Measurements from ENCODE around the genes PSMD13, PGGHG and DRD4.

DNA sequence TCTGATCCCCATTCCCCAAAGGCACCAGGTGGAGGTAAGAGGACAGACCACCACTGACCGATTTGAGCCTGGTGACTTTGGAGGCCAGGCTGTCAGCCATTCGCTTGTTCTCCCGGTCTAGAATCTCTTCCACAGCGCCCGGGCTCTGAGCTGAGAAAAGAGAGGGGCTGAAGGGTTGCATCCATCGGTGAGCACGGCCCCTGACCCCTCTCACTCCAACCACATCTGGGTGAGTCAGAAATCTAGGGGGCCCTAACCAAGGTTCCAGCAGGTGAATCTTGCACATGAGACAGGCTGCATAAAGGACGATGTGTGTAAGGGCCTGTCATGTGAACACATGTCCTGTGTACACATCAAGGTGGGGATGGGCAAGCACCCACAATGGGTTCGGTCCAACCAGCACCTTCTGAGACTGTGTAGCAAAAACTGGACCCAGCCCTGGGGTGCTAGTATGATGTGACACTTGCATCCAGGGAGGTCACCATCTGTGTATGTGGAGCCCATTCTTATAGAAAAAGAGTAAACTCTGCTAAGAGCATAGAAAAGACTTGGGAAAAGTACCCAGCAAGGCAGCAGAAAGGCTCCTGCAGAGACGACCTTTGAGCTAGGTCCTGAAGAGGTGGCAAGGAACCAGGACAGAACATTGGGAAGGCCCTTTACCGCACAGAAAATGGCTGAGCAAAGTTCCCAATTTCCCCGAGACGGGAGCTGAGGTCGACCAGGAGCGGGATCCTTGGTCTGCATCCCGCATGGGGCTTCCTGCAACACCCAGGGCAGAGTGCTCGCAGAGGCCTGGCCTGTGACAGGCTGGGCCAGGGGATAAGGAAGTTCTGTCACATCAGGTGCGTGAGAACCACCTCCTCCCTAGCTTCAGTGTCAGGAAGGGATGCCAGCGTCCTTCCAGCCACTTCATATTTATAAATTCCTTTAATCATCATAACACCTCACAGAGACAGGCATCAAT, 1.0 kb downstream of the BET1L start:
- RRBS = no CpG with 5 or more reads among the region's 19 CpGs

DNA sequence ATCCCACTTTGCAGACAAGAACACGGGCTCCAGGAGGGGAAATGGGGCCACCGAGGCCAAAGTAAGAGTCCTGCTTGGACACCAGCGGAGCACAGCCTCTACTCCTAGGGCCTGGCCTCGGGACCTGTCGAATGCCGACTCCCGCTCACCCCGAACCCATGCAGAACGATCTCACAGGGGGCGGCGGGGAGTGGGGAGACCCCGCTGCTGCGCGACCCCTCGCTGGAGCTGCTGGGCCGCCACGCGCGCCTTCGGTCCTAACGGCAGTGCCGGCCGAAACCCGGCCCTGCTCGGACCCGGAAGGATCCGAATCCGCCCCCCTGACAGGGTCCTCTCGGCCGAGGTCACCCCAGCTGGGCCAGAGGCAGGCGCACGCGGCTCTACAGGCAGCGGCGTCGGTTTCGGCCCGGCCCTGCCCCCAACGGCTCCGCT, 325 bp downstream of the BET1L start:
- RRBS = 4% methylated on average over 3 of the region's 40 CpGs

GRCh38 chr11:209553-210156, 2.1 kb downstream of the RIC8A start:
- RRBS = no CpG with 5 or more reads among the region's 17 CpGs

- RRBS = 2% methylated on average over 22 of the region's 40 CpGs
These were observed at the start of gene PSMD13 for GRCh38 chr11:236705-237157. Gene PSMD13 (plus strand): TSS chr11:236976.

- RRBS = 88% methylated on average over 1 of the region's 22 CpGs
These were observed 4.6 kb upstream of the PGGHG start for GRCh38 chr11:284106-284884.

DNA sequence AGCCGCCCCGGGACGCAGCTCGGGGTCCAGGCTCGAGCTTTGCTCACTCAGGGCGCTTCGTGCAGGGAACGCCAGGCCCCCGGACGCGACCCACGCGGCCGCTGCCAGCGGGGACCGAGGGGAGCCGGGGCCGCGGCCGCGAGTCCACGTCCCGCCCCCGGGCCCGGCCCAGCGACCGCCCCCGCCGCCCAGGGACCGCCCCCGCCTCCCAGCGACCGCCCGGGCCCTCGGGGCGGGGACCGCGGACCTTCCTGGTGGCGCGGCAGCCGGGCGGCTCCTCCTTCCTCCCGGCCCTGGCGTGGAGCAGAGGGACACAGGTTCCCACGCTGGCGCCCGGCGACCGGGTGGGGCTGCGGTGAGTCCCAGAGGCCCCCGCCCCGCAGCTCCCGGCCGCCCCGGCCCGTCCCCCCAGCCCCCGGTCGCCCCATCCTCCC, at the start of gene PGGHG:
Gene PGGHG (plus strand): TSS at position 242 of the 434 bp plus-strand sequence.
- RRBS = 3% methylated on average over 45 of the region's 58 CpGs

DNA sequence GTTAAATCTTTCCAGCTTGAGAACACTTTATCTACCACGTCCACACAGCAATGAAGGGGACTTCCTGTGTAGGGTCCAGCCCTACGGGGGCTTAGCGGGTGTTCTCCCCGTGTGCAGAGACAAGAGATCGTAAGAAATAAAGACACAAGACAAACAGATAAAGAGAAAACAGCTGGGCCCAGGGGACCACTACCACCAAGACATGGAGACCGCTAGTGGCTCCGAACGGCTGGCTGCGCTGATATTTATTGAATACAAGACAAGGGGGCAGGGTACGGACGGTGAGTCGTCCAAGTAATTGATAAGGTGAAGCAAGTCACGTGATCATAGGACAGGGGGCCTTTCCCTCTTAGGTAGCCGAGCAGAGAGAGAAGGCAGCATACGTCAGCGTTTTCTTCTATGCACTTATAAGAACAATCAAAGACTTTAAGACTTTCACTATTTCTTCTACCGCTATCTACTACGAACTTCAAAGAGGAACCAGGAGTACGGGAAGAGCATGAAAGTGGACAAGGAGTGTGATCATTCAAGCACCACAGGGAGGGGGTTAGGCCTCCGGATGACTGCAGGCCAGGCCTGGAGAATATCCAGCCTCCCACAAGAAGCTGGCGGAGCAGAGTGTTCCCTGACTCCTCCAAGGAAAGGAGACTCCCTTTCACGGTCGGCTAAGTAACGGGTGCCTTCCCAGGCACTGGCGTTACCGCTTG, 4.2 kb upstream of the IFITM3 start:
- RRBS = no CpG with 5 or more reads among the region's 26 CpGs

DNA sequence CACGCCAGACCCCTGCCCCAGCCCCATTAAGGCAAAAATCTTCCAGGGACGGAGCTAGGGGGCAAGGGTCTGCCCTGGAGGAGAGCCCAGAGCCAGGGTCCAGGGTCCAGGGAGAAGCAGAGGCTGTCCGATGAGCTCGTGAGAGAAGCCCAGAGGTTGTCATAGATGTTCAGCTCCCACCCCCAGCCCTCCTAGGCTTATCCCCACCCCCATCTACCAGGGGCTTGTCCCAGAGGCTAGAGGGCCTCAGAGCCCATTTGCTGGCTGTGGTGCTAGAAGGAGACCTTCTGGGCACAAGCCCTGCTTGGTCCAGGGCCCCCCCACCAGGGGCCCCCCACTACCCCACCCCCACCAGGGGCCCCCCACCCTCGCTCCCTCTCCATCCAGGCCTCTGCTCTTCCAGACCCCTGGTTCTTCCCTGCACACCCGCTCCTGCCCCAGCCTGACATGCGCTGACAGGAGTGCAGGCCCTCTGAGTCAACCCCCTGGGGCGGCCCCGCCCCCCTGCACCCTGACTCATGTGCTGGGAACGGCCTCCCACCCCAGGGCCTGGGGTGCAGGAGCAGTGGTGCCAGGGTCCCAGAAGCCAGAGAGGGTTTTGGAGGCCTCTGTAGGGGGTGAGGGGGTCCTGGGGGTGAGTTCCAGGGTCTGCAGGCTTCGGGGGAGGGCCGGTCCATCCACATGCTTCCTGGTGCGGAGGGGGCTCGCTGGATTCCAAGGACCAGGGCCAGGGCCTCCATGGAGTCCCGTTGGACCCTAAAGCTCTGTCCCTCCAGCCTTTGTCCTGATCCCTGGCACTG, 908 bp upstream of the PKP3 start:
- RRBS = no CpG with 5 or more reads among the region's 15 CpGs

- RRBS = 6% methylated on average over 31 of the region's 67 CpGs
These were observed 3.1 kb downstream of the PKP3 start for GRCh38 chr11:396697-397835.

- RRBS = no CpG with 5 or more reads among the region's 48 CpGs
These were observed 6.1 kb downstream of the PKP3 start for GRCh38 chr11:400049-400573.

- RRBS = no CpG with 5 or more reads among the region's 36 CpGs
These were observed 19.5 kb downstream of the PTDSS2 start for GRCh38 chr11:469264-470318.

DNA sequence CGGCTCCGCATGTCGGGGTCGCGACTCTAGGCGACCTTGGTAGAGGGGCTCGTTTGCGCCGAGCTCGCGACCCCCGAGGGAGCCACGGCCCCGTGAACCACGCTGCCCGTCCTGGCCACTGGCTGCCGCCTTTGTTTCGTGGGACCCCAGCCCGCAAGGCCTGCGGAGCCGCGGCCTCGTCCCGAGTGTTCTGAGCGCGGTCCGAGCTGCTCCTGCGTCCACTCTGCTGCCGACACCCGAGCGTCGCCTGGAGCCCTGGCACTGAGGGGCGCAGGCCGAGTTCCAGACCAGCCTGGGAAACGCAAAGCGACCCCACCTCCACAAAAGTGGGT, 625 bp upstream of the RNH1 start:
- RRBS = no CpG with 5 or more reads among the region's 36 CpGs

GRCh38 chr11:555813-556617, 4.5 kb downstream of the LMNTD2 start:
- RRBS = 6% methylated on average over 64 of the region's 96 CpGs

- RRBS = 3% methylated on average over 75 of the region's 153 CpGs
These were observed 7.6 kb downstream of the RASSF7 start for GRCh38 chr11:567955-569105.

DNA sequence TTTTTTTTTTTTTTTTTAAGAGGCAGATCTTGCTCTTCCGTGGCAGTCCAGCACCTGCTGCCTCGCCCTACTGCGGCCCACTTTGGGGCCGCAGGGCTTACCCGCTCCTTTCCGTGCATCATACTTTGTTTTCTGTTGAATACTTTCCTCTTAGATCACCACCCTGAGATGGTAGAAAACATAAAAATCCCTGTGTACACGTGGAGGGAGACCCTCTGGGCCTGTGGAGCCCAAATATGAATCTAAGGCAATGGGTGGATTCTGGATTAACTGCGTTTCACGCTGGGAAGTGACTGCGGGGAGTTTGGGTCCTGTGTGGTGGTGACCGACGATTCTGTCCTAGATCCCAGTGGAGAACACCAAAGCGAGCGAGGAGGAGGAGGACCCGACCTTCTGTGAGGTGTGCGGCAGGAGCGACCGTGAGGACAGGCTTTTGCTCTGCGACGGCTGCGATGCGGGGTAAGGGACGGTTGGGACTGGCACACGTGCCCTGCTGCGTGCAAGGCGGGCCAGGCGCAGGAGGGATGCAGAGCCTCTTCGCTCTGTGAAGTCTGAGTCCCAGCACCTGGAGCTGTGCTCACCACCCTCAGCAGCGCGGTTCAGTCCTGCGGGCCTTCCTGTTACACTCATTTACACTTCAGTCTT, 16.1 kb downstream of the PHRF1 start:
- RRBS = no CpG with 5 or more reads among the region's 31 CpGs

DNA sequence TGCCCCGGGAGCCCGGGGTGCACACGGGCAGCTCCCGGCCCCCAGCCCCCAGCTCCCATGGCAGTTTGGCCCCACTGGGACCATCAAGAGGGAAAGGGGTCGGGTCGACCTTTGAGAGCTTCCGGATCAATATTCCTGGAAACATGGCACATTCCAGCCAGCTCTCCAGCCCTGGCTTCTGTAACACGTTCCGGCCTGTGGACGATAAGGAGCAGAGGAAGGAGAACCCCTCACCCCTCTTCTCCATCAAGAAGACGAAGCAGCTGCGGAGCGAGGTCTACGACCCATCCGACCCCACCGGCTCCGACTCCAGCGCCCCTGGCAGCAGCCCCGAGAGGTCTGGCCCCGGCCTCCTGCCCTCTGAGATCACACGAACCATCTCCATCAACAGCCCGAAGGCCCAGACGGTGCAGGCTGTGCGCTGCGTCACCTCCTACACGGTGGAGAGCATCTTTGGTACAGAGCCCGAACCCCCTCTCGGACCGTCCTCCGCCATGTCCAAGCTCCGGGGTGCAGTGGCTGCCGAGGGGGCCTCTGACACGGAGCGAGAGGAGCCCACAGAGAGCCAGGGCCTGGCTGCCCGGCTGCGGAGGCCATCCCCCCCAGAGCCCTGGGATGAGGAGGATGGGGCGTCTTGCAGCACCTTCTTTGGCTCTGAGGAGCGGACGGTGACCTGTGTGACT, 7.9 kb downstream of the IRF7 start:
- RRBS = 95% methylated on average over 13 of the region's 39 CpGs

DNA sequence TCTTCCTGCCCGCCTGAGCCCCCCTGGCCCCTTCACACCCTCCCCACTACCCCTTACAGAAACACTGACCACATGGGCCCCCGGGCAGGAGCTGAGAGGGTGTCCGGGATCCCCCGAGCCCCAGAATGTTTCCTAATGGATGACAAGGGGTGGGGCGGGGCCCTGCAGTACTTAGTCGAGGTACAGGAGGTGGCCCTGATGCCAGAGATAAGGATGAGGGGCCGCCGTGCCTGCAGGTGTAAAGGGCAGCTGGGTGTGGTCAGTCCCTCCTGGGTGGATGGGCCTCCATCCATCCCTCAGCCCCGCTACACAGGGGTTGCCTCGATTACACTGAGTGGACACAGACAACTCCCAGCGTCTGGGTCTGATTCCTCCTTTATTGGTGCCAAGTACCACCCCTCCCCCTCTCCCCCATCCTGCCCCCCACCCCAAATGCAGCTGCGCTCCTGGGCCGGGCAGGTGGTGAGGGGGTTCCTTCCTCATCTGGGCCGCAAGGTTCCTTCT, 977 bp downstream of the SCT start:
- RRBS = no CpG with 5 or more reads among the region's 14 CpGs

- RRBS = 1% methylated on average over 12 of the region's 100 CpGs
These were observed at the start of gene DRD4 for GRCh38 chr11:636623-637408. Gene DRD4 (plus strand): TSS chr11:637269.

- RRBS = no CpG with 5 or more reads among the region's 9 CpGs
These were observed 14.9 kb downstream of the GATD1 start for GRCh38 chr11:762216-762946.

DNA sequence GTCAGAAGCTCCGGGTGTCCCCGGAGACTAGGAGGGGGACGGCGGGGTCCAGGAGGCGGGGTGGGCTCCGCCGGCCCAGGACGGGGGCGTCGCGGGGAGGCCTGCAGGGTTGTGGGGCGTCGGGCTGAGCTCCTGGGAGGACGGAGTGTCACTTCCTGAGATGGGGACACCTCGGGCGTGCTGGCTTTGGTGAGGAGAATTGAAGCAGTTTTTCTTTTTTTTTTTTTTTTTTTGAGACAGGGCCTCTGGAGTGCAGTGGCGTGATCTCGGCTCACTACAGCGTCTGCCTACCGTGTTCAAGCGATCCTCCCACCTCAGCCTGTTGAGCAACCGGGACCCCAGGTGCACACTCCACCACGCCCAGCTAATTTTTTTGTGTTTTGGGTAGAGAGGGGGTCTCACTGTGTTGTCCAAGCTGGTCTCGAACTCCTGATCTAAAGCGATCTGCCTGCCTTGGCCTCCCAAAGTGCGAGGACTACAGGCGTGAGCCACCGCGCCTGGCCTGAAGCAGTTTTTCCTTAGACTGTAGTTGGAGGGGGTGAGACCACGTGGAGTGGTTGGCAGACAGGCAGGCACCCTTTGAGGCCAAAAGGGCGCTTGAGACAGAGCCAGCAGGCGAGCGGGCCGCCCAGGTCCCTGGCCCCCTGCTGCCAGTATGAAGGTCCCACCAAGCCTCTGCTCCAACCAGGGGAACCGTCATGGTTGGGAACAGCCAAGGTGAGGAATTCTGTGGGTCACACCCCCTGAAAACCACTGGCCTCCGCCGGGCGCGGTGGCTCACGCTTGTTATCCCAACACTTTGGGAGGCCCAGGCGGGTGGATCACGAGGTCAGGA, 807 bp upstream of the GATD1 start:
- RRBS = 3% methylated on average over 6 of the region's 42 CpGs